ENCODE data around the genes PDS5A, N4BP2, CHRNA9 and RBM47.

DNA sequence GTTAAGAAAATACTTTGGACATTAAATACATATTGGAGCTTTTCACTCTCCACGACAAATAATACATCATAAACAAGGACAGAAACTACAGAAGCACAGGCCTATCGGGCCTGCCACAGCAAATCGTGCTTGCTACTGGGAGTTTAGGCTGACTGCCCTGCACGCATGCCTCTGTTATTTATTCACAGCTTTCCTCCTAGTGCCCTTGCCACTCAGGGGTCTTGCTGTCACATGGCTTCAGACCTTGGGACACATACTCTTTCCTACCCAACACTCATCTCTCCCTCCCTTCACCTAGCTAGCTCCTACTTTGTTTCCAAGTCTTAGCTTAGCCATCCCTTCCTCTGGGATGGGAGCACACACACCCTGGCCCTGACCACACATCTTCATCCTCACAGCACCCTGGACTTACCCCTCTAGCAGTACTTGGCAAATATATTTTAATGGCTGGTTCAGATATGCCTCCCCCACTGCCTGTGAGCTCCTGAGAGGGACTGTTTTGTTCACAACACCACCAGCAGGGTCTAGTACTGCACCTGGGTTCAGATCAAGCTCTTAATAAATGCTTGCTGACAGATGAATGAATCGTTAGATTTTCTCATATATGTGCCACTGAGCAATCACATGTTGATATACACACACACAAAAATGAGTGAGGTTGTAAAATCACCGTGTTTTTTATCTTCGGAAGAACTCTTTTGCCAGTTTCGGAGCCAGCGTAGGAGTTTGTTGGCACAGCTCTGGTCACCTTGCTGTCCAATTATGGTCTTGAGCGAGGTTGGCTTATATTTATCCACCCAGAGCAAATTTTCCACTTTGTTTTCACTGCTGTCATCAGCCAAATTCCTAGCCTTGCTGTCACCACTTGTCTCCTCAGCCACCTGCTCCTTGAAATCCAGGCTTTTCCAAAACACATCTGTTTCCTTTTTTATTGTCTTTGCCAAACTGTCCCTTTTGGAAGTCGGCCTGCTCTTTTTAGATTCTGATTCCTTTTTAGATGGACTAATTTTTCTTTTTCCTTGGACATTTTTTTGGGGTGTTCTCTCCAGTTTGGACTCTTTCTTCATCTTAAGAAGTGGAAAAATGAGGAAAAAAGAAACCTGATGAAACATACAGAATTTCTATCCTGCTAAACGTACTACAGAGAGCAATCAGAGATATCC, 57.8 kb downstream of the RFC1 start:
- PRO-cap: no peak

GRCh38 chr4:39446266-39446582, 12.5 kb downstream of the RPL9 start:
- PRO-cap: no peak

DNA sequence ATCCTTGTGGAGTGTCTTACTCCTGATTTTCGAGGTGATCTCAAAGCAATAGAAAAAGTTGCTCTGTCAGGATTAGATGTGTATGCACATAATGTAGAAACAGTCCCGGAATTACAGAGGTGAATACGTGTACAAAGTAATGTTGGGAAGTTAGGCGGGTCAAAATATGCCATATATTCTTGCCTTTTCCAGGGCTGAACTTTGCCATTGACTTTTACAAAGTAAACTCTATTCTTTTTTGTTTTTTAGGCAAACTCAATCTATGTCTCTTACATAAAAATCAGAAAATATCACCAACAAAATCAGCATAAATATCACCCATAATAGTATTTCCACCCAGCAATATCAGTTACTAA, 8.7 kb downstream of the LIAS start:
- PRO-cap: no peak

- PRO-cap: no peak
Observed at GRCh38 chr4:39770884-39771295, 73.0 kb downstream of the UBE2K start.

- PRO-cap: no peak
Observed at GRCh38 chr4:39837661-39838321, 139.9 kb downstream of the UBE2K start.

GRCh38 chr4:39977796-39978558, at the start of gene PDS5A:
Gene PDS5A, minus strand, starts transcription at chr4:39977911.
- PRO-cap: bidirectional peak, plus-strand start at chr4:39977678, minus-strand start at chr4:39977849; bidirectional peak, plus-strand start at chr4:39978075, minus-strand start at chr4:39977958

DNA sequence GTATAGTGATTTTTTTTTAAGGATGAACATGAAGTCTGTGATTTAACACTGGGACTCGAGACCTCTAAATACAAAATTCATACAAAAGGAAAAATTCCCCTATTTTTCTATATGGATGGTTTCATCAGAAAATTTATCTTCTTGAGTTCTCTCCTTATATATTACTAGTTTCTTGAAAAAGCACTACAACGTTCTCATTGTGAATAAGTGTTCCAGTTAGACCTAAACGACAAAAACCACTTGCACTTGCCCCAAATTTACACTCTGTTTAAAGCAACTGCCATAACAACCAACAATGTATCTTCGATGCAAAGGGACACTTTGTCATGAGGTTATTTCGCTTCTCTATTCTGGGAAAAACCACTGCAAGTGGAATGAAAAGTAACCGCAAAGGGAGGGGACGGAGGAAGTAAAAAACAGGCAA, 1.4 kb upstream of the N4BP2 start:
- PRO-cap: unidirectional peak, plus-strand start at position 348 of the sequence; unidirectional peak, plus-strand start at position 390 of the sequence

DNA sequence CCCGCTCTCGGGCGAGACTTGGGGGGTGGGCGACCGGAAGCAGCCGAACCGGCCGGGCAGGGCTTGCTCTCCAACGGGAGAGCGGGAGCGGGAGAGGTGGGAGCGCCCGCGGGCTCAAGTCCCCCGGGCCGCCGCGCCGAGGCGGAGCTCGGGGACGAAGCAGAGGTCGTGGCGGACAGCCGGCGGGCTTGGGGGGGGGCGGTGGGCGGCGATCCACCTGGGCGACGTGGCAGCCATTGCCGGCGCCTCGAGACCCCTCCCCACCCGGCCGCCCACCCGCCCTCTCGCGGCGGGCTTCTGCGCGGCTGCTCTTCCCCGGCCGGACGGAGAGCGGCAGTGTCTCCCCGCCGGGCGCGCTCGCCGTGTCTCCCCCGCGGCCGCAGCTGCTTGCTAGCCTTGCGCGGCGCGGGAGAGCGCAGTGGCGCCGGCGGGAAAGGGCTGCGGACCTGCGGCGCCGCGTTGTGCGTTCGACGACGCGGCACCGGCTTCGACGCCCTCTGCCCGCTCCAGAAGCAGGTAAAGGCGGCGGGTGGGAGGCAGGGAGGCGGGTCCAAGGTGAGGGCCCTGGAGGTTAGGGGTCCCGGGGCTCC, at the start of gene N4BP2:
N4BP2 (plus strand) TSS at position 336 of the 590 bp plus-strand sequence.
- PRO-cap: no peak

- PRO-cap: no peak
Observed at GRCh38 chr4:40192423-40192620, 4.5 kb upstream of the RHOH start.

DNA sequence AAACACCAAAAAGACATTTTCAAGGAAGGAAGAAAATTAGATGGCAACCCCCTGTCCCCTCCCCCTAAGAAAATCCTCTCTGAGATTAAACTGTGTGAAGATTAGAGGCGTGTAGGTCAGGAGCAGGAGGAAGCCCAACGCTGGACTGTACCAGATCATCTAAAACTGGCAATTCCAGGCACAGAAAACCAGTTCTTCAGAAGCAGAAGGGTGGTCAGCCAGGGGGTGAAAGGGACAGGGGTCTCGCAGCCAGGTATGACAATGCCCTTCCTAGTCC, 3.3 kb upstream of the RHOH start:
- PRO-cap: no peak

- PRO-cap: no peak
Observed at GRCh38 chr4:40211402-40211764, 14.6 kb downstream of the RHOH start.

- PRO-cap: no peak
Observed at GRCh38 chr4:40254929-40255556, 58.2 kb downstream of the RHOH start.

DNA sequence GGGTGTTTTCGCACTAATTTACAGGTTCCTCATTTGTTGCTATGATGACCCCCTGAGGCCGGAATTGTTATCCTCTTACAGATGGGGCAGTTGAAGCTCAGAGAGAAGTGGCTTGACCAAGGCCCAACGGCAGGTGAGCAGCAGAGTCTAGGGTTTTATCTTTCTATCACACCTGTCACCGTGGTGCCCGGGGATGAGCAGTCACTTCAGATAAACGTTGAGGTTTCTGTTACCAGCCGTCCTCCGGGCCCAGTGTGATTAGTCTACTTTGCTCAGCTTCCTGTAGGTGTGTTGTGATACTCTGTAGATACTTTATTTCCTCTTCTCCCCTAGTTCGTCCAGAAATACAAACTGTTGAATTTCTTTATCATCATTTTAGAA, 26.9 kb upstream of the CHRNA9 start:
- PRO-cap: no peak

GRCh38 chr4:40308900-40310087, 25.8 kb upstream of the CHRNA9 start:
- PRO-cap: bidirectional peak, plus-strand start at chr4:40309810, minus-strand start at chr4:40309578

- PRO-cap: bidirectional peak, plus-strand start at chr4:40335333, minus-strand start at chr4:40335253
Observed at GRCh38 chr4:40335074-40335947, at the start of gene CHRNA9. Gene CHRNA9, plus strand, starts transcription at chr4:40335333.

DNA sequence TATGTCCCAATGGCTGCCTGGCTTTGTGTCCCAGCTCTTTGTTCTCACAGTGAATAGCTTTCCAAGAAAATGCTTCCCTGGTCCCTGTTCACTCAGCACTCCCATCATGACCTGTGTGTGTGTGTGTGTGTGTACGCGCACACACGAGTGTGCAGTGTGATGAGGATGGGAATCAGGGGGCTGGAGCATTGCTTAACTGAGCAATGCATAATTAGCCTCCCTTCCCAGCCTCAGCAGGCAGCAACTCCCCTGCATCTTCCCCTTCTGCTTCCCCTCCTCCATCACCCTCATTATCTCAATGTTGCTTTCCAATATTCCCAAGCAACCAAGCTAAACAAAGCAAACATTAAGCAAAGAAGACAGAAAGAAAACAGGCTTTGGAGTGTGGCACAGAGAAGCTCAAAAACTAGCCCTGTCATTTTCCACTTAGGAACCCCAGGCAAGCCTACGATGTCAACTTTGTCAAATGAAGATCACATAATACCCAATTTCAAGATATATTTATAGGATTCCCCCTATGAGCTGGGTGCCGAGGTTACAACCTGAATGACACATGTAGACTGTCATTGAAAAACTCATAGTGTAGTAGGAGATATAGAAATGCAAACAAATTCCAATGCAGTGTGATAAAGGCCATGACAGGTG, 136.9 kb downstream of the RBM47 start:
- PRO-cap: no peak

DNA sequence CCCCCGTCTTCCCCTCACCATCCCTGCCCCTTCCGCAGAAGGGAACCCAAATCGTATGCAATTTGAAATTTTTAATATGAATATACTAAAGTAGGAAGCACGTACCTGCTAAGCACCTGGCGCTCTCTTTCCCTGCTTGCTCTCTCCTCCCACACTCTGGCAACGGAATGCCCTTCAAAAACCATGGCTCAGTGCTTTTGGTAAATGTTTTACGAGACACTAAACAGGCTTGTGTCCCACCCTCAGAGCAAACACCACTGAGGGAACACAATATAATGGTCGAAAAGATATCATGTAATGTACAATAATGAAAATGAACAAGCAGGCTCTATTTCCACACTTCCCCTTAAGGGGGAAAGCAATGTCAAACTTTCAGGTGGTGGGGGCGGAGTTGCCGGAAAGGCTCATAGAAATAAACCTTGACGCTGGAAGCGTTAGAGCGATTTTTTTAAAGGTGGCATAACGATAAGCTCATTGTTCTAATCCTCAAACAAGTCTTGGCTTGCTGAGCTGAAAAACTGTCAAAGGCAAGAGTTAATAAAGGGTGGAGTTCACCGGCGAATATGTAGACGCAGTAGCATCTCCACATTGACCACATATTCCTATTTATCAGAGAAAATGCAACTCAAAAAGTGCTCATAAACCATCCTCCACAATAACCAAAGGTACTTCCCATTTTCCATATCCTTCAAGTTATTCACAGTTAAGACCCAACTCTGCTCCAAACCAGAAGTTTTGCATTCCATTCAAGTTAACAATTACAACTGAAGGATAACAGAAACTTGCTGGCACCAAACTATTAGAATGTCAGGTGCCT, 115.0 kb downstream of the RBM47 start:
- PRO-cap: no peak

- PRO-cap: no peak
Observed at GRCh38 chr4:40531068-40531890, 98.4 kb downstream of the RBM47 start.

DNA sequence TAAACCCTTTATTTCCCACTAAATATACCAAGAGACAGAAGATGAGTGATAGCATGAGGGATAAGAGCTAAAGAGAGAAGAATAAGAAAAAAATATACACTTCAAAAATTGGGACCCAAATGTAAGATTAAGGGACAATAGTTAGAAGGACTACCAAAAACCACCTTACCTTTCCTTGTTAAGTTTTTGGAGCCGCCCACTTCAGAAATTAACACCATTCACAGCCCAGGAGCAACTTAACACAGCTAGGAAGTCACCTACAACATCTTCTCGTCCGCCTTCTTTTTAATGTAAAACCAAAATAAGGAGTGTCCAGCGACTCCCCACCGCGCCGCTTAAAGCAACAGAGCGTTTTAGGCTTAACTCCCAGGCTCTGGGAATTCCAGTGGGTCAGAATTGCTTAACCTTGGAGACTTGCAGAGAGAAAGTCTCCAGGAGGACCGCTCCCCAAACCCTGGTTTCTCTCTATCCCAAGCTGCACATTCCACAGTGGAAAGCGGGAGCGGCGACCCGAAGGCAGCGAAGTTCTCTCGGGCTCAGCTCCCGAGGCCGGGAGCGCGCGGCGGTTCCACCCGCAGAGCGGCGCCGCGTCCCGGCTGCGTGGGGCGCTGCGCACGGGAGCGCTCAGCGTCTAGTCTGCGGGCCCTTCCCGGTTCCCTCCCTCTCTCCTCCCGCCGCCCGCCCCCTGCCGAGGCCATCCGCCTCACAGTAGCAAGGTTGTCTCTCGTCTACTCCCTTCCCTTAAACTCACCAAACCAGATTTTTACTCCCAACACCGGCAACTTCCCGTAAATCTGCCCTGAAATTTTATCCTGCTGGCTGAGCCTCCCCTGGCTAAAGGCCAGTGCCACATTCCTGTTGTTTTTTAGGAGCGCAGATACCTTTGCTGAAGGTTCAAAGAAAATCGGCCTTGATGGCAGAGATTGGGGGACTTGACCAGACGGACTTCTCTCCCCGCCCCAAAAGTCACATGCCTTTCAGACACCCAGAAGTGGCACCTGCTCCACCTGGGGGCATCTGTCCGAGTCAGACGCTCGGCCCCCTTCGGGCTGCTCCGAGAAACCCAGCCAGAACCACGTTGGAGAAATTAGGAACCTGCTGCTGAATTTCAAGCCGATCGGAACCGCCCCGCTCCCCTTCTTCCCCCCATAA, at the start of gene RBM47:
RBM47 (minus strand) TSS at position 638 of the 1,152 bp plus-strand sequence.
- PRO-cap: bidirectional peak, plus-strand start at position 487 of the sequence, minus-strand start at position 292 of the sequence; bidirectional peak, plus-strand start at position 753 of the sequence, minus-strand start at position 638 of the sequence; bidirectional peak, plus-strand start at position 868 of the sequence, minus-strand start at position 849 of the sequence; bidirectional peak, plus-strand start at position 1,070 of the sequence, minus-strand start at position 967 of the sequence

GRCh38 chr4:40713223-40713469, 36.6 kb upstream of the NSUN7 start:
- PRO-cap: no peak